ENCODE measurements around the gene NDP.

- PRO-cap = bidirectional peak, plus-strand start at chrX:43702892, minus-strand start at chrX:43702759
Measured at GRCh38 chrX:43702506-43703008, 46.5 kb downstream of the MAOA start.

GRCh38 chrX:43743156-43744101 lies 87.3 kb downstream of the MAOA start:
- PRO-cap = no peak

DNA sequence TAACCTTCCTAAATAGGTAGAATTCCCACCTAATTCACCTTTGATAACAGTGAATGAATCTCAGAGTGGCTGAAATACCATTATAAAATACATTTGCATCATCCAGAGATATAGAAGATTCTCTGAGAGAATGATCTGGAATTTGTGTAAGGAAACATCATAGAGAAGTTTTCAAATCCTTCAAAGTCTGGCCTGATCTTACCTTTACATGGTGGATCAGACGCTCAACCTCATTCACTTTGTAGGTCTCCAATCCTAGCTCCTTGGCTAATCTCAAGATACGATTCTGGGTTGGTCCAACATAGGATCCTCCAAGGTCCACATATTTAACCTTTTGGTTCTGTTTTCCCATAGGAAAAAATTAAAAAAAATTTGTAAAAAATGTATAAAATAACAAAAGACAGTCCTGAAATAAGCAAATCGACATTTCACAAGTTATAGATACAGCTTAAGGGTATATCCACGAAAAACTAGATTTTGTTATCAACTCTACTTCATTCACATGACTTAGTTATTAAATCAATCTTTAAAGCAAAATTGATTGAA lies 43.5 kb downstream of the MAOB start:
- PRO-cap = no peak

DNA sequence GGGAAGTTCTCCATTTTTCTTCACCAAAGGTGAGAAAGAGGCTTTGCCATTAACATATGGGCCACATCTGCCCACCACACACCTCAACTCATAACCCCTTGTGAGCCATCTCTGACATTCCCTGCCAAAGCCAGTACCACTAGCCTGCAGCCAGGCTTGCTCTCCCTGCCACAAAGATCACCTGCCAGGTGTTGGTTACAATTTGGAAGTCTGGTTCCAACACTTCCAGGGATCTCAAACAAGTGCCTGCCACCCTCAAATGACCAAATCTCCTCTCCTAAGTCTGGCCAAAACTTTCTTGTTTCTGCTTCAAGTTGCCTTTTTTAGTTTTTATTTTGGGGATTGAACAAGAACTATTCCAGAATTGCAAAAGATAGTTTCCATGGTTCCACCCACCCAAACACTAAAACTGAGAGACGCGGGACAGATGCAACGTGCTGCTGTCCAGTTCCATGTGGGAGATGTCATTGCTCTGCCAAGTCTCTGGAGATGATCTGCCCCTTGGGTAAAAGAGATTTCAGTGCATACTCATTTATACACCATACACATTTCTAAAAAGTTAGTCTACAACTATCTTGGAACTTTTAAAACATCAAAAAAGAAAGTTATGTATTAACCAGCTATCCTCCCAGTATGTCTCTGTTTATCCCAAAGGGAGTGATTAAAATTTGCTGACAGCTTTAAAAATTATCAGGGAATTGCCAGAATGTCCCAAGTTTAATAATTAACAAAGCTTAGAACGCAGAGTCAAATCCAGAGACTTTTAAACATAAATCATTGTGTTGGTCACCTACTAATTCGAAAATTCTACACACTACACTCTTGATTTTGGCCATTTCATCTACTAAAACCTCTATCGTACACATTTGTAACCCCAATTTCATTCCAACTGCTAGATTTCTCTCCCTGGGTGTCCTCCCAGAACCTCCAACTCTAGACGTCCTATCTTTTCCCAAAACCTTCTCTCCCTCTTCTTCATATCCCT lies 3.3 kb downstream of the MAOB start:
- PRO-cap = no peak

GRCh38 chrX:43972152-43973183 lies 722 bp downstream of the NDP start:
- PRO-cap = no peak

DNA sequence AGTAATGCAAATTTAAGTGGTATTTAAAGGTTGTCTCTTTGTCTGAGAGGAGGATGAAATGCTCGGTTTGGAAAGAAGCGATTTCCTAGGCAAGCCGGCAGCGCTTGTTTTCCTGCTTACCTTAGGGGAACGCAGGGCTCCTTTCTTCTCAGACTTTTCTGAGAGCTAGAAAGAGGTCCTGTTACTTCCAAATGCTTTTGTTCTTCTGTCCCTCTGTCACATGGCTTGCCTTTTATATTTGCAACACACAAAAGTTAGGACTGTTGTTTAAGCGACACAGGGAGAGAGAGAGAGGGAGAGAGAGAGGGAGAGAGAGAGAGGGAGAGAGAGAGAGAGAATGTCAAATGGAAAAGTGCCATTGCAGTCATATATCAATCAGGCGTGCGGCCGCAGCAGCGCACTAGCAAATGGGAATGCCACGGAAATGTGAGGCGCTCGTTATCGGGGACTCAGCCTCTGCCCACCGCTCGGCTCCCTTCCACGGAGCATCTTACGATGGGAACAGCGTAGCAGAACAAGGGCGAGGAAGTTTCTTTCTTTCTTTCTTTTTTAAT lies at the start of gene NDP:
Gene NDP, minus strand, starts transcription at position 207 of the 554 bp plus-strand sequence.
- PRO-cap = no peak

- PRO-cap = no peak
Measured at GRCh38 chrX:44252999-44253798, 90.3 kb downstream of the EFHC2 start.

DNA sequence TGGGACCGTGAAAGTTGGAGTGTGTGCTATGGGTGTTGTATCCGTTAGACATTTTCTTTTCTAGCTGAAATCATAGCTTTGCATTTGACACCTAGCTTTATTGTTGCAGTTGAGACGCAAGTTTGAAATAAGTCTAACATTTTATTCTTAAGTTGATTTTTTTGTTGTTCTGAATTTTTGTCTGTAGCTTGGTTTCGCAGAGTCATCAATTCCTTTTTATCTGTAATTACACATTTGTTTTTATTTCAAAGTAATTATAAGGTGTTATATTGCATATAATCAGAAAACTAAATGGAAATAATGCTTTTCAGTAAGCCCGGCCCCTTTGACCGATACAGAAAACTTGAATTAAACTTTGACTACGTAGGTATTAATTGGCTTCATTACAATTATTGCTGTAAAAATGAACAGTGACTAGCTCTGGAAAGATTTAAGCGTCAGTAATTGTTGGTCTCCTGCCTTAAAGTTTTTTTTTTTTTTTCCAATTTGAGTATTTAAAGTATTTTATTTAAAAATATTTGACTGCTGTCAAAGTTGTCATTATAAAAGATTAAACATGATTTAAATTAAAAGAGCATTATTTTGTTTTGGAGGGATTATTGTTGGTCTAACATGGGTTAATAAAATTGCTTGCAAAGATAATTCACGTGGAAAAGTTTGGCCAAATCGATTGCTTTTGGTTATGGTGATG lies 2.3 kb downstream of the KDM6A start:
- PRO-cap = no peak

- PRO-cap = no peak
Measured at GRCh38 chrX:44937689-44938540, 64.9 kb downstream of the KDM6A start.

DNA sequence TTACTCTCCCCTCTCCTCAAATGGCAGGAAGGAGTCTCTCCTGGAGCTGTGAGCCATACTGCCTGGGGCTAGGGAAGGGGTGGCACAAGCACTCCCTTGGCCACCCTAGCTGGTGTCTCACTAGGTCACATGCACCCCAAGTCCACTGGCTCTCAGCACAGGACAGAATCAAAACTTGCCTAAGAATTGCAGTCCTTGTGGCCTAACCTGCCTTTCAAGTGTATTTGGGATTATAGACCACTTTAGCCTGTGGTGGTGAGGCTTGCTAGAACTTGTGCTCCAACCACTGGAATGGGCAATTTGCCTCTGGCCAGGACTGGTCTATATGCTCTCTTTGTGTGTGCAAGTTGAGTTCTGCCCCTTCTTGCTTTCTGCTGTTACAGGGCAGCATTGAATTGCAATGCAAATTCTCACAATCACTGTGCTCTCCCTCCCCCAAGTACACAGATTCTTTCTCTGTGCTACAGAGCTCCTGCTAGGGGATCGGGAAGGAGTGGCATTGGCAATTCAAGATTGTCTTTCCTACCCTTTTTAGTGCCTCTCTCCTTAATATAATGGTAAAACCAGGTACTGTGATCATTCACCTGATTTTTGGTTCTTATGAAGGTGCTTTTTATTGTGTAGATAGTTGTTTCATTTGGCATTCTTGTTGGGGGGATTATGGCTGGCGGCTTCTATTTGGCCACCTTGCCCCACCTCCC lies 233.6 kb upstream of the DIPK2B start:
- PRO-cap = no peak

GRCh38 chrX:45750433-45751092 lies 549.9 kb upstream of the DIPK2B start:
- PRO-cap = bidirectional peak, plus-strand start at chrX:45750875, minus-strand start at chrX:45750697

GRCh38 chrX:45768870-45769487 lies 568.3 kb upstream of the DIPK2B start:
- PRO-cap = no peak

GRCh38 chrX:45788737-45789512 lies 588.2 kb upstream of the DIPK2B start:
- PRO-cap = no peak

DNA sequence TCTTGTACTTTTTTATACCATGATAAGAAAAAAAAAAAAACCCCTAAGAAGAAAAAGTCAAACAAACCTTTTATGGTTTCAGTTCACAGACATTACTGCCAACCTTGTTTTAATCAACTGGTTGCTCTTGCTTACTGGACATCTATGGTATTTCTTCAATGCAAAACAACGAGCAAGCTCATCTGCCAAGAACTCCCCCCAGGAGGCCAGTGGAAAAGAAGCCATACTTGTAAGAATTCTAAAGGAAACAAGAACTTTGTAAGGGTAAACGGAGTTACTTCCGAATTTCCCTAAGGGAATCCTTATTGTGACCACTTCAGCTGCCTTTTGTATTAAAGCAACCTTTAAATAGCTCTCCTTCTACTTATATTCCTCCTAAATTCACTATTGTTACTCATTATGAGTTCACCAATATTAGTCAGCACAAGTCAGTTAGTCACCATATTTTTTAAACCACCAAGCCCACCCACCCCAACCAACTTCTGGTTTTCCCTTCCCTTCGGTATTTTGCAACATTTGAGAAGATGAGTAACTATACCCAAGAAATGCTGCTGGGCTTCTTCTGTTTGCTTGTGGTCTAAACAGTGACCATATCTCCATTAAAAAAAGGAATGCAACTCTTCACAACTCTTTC lies 602.8 kb upstream of the DIPK2B start:
- PRO-cap = no peak

DNA sequence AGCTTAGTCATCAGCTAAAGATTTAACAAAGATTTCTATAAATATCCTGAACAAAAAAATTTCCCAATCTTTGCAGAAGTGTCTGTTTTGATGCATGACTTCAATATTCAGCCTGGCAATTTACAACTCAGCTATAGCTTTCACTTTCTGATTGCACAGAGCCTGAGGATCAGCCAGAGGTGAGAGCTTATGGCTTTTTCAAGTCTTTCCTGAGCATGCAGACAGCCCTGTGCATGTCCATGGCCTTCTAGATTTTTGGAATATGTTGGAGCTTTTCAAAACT lies 322.0 kb upstream of the KRBOX4 start:
- PRO-cap = no peak

DNA sequence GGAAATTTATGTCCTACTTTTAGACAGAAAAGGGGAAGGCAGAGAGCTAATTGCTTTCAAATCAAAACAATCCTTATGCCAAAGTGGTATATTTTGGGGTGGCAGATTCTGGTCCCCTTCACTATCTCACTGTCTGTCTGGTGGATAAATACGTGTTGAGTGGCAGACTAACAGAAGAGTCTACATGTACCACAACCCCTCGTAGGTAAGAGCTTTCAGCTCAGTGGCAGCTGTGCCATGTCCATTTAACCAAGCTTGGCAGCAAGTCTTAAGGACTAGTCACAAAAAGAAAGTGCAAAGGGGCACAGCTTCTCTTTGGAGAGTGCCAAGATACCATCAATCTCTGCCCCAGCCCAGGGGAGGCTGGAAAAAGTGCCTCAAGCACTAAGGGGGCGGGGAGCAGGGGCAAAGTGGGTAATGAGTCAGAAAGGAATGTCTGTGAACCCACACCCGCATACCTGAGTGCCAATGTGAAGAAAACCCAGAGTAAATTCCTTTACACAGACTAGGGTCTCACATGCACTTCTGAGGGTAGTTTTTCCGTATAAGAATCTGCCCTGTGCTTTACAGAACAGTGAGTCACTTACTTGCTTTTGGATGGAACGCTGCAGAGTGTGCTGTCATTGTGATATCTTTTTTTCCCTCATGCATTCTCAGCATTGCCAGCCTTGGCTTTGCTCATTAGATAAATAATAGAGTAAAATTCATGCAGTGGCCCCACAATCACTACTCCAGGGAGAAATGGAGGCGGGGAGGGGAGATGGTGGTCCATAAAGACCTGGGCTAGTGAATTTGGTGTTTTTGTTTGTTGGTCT lies 121.7 kb upstream of the KRBOX4 start:
- PRO-cap = no peak

DNA sequence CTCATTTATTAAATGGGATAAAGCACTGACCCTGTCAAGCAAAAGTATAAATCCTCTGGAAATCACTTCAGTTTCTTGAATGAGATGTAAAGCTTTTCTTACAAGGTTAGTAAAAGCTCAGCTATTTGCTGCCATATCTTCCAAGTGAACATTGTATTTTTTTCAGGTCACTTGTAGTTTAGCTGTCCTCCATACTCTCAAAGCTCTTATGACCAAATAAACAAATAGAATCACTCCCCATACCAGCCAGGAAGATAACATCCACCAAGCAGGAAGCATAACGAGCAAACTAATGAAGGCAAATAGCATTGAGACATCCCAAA lies 9.2 kb downstream of the KRBOX4 start:
- PRO-cap = no peak

GRCh38 chrX:46485650-46486291 lies 38.7 kb downstream of the KRBOX4 start:
- PRO-cap = no peak

- PRO-cap = unidirectional peak, minus-strand start at chrX:46576088; bidirectional peak, plus-strand start at chrX:46576805, minus-strand start at chrX:46576586
Measured at GRCh38 chrX:46575848-46576874, 2.6 kb downstream of the CHST7 start.

GRCh38 chrX:46602162-46603127 lies 28.9 kb downstream of the CHST7 start:
- PRO-cap = no peak